ENCODE measurements around the genes CPSF2 and GON7.

DNA sequence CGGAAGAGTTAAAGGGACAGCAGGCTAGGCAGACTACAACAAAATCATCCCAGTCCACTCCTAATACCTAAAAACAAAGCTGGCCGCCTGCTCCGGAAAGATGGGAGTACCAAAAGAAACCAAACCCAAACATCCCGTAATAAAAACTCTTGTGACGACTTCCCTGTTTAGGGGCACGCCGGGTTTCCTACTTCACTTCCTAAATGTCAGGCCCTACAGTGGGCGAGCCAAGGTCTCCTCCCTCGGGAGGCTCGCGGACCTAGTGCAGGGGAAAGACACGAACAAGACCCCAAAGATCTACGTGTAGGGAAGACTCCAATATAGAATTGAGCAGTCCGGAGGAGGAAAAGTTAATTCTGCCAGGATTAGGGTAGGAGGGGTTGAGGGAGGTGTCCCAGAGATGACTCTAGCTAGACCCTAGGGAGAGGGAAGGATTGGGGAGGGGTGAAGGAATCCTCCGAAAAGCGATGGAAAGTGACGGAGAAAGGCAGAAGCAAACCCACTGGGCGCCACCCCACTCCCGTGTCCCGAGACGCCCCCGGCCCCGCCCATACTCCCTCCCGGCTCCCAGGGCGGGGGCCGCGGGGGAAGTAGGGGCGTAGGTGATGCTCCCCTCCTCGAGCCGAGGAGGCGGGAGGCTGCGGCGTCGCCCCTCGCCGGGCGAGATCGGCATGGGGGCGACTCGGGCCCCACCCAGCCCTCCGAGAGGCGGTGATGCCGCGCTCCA lies 466 bp downstream of the ATXN3 start:
- PRO-cap, 2 experiments = peak in 2 of 2 experiments; most common plus-strand start position 195 of the sequence (in 2); most common minus-strand start position 111 of the sequence (in 1)

GRCh38 chr14:92121768-92122730 lies at the start of gene CPSF2:
Gene CPSF2, plus strand, starts transcription at chr14:92121969.
- PRO-cap, 2 experiments = peak in 2 of 2 experiments; most common plus-strand start chr14:92121985 (in 2); most common minus-strand start chr14:92122675 (in 2)

DNA sequence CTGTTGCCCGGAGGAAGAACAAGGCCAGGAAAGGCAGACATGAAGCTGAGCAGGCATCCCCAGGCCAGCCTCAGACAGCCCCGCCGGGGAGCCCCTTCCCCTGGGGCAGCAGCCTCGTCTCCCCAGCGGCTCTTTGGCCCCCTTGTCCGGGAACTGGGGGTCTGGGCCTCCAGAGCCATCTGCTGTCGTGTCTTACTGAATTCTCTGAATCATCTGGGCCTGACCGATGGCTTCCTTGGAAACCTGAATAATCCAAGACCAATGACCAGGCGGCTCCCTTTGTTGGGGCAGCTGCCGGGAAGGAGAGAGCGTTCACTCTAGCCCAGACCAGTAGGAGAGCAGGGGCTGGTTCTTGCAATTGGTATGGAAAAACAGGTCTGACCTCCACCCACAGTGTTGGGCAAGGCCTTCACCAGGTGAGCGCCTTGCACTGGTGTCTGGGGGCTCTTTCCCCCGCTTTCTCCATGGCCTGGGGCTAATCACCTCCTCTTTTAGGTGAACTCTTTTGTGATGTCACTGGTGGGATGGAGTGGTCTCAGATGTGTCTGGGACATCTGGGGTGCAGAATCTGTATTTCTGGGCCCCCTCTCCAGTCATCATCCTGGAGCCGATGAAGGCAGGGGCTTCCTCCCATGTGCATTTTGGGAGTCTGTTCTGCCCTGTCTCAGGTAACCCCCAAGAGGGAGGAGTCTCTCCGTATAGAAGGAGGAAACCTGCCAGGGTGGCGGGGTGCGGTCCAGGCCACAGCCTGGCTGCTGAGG lies 63.7 kb upstream of the RIN3 start:
- PRO-cap, 2 experiments = no peak in any of the 2 experiments

GRCh38 chr14:92549839-92550319 lies 36.3 kb downstream of the RIN3 start:
- PRO-cap, 2 experiments = no peak in any of the 2 experiments

DNA sequence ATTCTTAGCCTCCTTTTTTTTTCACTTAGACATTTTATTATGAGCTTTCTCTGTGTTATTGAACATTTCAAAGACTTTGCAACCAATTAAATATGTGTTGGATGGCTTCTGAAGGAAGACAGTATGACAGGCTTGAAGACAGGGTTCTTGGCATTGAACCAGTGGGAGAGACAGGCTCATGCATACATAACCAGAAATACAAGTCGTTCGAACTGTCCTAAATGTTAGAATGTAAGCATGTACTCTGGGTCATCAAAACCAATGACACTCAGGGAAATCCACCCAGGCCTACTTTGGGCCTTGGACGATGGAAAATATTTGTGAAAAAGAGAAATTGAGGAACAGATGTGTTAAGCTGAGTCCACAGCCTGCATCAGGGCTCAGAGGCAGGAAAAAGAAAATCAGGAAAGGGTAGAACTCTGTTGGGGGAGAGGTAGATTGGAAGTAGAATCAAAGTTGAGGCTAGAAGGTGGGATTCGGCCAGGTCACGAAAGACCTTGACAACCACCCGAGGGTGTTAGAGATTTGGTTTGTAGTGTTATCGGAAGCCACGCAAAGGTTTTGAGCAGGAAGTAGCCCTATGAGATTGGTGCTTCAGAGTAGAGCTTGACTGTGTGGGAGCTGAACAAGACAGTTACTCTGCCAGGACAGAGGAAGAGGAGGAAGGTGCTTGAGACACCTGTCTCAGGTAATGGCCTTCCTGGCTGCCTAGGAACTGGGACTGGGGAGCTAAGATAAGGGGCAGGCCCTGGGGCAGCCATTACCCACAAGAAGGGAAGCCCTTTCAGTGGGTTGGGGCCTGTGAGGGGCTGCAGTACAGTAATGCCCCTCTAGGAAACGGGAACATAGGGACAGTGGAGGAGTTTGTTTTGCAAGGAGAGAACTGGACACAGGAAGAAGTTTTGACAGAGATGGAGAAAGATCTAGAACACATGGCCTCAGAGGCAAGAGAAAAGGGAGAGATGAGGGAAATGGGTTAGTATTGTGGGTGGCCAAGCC lies 73.3 kb downstream of the RIN3 start:
- PRO-cap, 2 experiments = peak in 2 of 2 experiments; most common plus-strand start position 633 of the sequence (in 1); most common minus-strand start position 534 of the sequence (in 1)

- PRO-cap, 2 experiments = no peak in any of the 2 experiments
These were observed 55.5 kb downstream of the LGMN start for GRCh38 chr14:92692932-92693296.

GRCh38 chr14:92780299-92780913 lies 13.7 kb upstream of the GOLGA5 start:
- PRO-cap, 2 experiments = no peak in any of the 2 experiments

GRCh38 chr14:92891163-92891729 lies 31.7 kb upstream of the CHGA start:
- PRO-cap, 2 experiments = no peak in any of the 2 experiments

DNA sequence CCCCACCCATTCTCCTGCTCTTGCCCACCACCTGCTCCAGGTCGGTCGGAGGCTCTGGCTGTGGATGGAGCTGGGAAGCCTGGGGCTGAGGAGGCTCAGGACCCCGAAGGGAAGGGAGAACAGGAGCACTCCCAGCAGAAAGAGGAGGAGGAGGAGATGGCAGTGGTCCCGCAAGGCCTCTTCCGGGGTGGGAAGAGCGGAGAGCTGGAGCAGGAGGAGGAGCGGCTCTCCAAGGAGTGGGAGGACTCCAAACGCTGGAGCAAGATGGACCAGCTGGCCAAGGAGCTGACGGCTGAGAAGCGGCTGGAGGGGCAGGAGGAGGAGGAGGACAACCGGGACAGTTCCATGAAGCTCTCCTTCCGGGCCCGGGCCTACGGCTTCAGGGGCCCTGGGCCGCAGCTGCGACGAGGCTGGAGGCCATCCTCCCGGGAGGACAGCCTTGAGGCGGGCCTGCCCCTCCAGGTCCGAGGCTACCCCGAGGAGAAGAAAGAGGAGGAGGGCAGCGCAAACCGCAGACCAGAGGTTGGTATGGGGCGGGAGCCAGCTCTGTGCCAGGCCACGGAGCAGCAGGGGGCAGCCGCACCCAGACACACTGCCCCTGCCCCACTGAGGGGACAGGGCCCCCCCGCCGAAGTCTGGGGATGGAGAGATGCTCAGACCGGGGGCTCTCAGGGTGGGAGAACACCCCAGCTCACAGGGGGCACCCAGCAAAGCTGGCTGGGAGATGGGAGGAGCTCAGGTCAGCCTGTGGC lies 9.6 kb downstream of the CHGA start:
- PRO-cap, 2 experiments = no peak in any of the 2 experiments

DNA sequence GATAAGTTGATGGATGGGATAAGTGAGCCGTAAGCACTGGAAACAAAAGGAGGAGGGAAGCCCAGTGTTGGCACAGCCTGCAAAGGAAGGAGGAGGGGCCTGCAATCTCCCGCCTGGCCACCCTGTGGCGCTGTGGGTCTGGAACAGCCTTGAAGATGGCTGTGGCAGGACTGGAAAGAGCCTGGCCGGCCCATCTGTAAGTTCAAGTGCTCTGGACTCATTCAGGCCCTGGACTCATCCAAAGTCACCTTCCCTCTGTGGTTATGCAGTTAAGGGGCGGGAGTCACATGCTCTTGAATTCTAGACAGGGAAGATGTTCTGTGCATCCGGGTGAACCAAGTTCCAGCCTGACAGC lies 50.3 kb downstream of the CHGA start:
- PRO-cap, 2 experiments = no peak in any of the 2 experiments

- PRO-cap, 2 experiments = no peak in any of the 2 experiments
These were observed 50.7 kb downstream of the CHGA start for GRCh38 chr14:92973647-92973986.

GRCh38 chr14:93047348-93047763 lies 68.4 kb downstream of the ITPK1 start:
- PRO-cap, 2 experiments = no peak in any of the 2 experiments

GRCh38 chr14:93056570-93056896 lies 59.2 kb downstream of the ITPK1 start:
- PRO-cap, 2 experiments = no peak in any of the 2 experiments

DNA sequence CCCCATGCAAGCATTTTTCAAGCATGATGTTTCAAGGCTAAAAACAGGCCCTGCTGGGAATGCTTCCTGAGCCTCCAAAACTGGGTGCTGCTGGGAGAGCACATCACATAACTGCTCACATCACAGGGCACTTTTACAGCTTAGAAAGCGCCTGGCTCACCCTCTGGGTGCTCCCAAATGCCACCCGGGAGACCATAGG lies 58.9 kb downstream of the ITPK1 start:
- PRO-cap, 2 experiments = no peak in any of the 2 experiments

DNA sequence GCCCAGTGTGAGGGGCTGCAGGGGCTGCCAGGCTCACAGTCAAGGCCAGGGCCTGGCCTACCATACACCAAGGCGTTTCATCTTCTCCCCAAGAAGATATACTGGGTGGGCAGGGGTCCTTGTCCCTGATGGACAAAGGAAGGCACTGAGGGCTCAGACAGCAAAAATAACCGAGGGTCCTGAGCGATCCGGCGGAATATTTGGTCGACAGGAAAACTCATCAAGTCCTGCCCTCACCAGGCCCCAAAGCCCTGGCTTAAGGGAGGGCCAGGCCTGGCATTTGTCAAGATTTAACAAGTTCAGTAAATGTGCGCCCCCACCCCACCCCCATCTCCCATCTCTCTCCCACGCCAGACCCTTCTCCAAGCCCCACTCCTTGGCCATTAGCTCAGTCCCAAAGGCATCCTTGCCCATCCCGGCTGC lies 53.0 kb downstream of the ITPK1 start:
- PRO-cap, 2 experiments = no peak in any of the 2 experiments

DNA sequence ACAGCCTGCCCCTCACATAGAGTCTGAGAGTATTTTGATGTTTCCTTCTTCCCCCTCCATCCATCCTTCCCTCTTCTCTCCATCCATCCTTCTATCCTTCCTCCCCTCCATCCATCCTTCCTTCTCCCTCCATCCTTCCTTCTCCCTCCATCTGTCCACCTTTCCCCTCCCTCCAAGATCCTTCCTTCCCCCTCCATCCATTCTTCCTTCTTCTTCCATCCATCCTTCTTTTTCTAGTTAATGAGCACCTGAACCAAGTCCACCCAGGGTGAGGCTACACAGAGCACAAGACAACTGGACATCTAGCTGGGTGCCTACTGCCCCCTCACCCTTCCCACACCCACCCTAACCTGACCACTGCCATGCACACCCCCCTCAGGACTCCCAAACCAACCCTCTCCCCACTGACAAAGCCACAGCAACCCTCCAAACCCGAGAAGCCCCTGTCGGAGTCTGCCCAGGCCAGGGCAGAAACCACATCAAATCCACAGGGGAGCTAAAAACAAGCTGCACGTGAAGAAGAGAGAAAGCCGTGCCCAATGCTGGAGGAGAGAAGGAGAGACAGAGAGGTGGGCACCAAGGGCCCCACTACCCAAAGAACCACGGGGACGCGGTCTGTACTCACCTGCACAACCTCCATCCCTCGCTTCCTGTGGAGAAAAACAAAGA lies 39.6 kb downstream of the ITPK1 start:
- PRO-cap, 2 experiments = no peak in any of the 2 experiments

DNA sequence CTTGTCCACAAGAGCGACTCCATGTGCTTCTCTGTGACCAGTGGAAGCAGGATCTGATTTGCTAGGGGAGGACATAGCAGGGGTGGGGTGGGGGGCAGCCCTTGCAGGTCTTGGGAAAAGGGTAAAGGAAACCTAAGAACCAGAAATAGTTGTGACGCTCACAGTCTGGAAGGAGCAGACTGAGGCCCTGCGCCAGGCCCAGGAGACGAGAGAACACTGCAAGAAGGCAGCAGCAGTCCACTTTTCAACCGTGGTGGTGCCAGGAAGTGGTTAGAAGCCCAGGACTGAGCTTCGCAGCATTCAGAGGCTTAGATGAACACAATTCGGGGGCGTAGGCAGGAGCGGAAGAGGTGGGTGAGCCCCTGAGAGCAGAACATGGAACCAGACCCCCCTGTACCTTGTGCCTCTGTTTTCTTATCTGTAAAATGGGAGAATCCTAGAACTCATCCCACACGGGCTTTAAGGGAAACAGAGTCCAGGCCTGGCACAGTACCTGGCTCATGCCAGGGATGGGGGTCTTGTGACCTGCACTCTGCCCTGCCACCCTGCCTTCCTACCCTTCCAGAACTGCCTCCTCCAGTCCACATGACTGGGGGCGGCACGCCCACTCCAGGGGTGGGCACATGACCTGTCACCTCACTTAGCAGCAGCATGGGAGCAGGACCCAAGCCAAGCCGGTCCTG lies 33.5 kb downstream of the ITPK1 start:
- PRO-cap, 2 experiments = peak in 2 of 2 experiments; most common minus-strand start position 218 of the sequence (in 2)

DNA sequence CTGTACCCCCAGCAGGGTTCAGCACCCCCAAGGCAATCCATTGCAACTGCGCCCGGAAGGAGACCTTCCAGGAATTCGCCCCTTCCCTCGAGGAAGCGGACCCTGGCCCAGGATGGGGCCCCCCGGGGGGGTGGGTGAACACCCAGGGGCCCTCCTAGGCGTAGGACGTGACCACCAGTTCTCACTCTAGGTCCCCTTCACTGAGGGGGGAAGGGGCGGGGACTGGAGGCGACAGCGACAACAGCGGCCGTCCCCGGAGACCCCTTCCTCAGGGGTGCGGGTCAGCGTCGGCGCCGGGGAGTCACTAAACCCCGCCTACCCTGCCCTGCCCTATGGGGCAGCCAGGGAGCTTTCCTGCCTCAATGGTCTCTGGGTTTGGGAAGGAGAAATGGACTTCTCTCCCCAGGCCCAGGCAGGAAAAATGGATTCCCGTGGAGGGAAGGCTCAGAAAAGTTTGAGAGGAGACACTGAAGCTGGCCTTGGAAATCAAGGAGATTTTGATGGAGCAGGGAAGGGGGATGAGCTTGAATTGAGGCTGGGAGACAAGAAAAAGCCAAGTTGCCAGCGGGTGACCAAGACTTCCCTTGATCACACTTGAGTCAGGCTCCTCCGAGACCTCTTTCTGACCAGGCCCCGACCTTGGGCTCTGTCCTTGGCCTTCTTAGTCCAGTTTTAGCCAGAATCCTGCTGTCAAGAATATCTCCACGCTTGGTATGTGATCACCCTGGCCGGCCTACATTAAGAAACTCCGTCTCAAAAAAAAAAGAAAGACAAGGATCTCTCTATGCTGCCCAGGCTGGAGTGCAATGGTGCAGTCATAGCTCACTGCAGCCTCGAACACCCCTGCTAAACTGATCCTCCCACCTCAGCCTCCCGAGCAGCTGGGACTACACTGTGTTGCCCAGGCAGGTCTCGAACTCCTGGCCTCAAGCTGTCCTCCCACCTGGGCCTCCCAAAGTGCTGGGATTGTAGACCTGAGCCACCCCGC lies 726 bp upstream of the ITPK1 start:
- PRO-cap, 2 experiments = no peak in any of the 2 experiments

DNA sequence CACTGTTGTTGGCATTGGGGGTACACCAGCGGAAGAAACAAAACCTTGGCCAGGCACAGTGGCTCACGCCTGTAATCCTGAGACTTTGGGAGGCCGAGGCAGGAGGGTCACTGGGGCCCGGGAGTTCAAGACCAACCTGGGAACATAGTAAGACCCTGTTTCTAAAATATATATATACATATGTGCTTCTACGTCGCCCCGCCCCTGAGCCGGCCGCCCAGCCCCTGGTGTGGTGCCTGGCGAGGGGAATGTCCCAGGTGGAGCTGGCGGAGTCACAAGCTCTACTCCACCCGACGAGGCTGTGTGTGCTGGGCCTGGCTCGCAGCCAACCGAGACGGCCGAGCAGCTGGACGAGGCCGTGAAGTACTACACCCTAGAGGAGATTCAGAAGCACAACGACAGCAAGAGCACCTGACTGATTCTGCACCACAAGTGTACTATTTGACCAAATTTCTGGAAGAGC lies 22.1 kb upstream of the ITPK1 start:
- PRO-cap, 2 experiments = no peak in any of the 2 experiments

GRCh38 chr14:93206472-93207165 lies at the start of gene GON7:
Gene GON7, minus strand, starts transcription at chr14:93207065.
- PRO-cap, 2 experiments = peak in 2 of 2 experiments; most common minus-strand start chr14:93207065 (in 1)